Endothelial cell of umbilical vein (primary cell): Measurements from ENCODE around the genes NOL9 and ZBTB48.

GRCh38 chr1:6014095-6014958 is 22.1 kb upstream of the NPHP4 start:
- PRO-cap = no peak
CAGE:
- cytosol, long polyA minus RNA = no peak
- cytosol, long polyA plus RNA = no peak
- long polyA plus RNA = no peak
- nucleus, long polyA minus RNA = no peak
- nucleus, long polyA plus RNA = no peak

GRCh38 chr1:6028134-6028950 is 17.3 kb upstream of the KCNAB2 start:
- PRO-cap = no peak
CAGE:
- cytosol, long polyA minus RNA = no peak
- cytosol, long polyA plus RNA = no peak
- long polyA plus RNA = no peak
- nucleus, long polyA minus RNA = no peak
- nucleus, long polyA plus RNA = no peak

GRCh38 chr1:6098528-6098863 is 52.8 kb downstream of the KCNAB2 start:
- PRO-cap = no peak
CAGE:
- cytosol, long polyA minus RNA = no peak
- cytosol, long polyA plus RNA = no peak
- long polyA plus RNA = no peak
- nucleus, long polyA minus RNA = no peak
- nucleus, long polyA plus RNA = no peak

DNA sequence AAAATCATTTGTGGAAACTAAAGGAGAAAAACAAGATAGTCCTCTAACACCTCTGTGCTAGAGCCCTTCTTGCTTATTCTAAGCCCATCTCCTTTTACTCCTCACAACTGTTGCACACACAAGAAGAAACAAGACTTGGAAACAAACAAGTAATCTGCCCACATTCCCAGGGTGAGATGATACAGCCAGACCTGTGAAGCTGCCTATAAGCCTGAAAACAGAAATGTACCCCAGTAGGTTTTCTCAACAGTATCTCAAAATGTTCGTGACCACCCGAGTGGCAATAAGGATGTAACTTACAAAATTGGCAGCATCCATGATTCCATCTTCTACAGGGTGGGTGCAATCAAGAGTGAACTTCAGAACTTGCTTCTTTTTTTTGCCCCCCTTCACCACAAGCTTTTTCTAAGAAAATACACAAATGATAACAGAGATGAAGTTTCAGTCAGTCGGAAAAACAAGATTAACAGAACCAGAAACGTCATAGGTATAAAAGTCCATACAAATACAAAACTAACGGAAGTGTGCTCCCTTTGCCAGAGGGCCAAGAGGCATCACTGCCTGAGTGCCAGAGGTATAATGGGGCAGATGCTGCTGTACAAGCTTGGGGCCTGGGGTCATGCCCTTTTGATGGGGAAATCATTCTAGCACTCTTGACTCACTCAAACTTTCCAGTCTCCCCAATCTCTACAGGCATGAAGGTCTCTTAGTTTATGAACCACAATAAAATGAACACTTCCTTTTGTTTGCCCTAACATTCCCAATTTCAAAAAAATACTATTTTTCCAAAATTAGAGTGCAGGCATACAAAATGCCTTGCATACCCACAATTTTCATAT is 1.8 kb downstream of the RPL22 start:
- PRO-cap = no peak
CAGE:
- cytosol, long polyA minus RNA = no peak
- cytosol, long polyA plus RNA = no peak
- long polyA plus RNA = no peak
- nucleus, long polyA minus RNA = no peak
- nucleus, long polyA plus RNA = no peak

DNA sequence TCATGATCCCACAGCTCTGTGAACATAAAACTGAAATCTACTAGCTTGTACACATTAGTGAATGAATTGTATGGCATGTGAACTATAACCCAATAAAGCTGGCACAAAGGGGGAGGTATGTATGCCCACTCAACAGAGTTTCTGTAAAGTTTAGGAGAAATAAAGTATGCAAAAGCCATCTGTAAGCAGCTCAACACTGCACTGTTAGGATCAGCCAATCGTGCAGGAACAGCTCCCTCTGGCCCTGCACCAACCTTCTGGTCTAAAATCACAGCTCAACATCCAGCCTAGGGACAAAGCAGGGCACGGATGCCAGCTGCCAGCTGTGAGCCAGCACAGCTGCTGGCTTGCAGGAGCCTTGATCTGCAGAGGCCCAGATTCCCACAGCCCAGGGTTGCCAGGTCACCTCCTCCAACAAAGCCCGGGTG is 8.7 kb downstream of the ACOT7 start:
- PRO-cap = no peak
CAGE:
- cytosol, long polyA minus RNA = no peak
- cytosol, long polyA plus RNA = no peak
- long polyA plus RNA = no peak
- nucleus, long polyA minus RNA = no peak
- nucleus, long polyA plus RNA = no peak

GRCh38 chr1:6392869-6393639 is 513 bp downstream of the ACOT7 start:
- PRO-cap = bidirectional peak, plus-strand start at chr1:6393543, minus-strand start at chr1:6393377
CAGE:
- cytosol, long polyA minus RNA = no peak
- cytosol, long polyA plus RNA = no peak
- long polyA plus RNA = start-site peak on the minus strand at chr1:6393345-6393388, 22 and 61 reads in 2 replicates
- nucleus, long polyA minus RNA = start-site peak on the minus strand at chr1:6393318-6393435, 31 reads; start-site peak on the plus strand at chr1:6393514-6393543, 10 reads
- nucleus, long polyA plus RNA = start-site peak on the minus strand at chr1:6393321-6393418, 22 and 22 reads in 2 replicates

DNA sequence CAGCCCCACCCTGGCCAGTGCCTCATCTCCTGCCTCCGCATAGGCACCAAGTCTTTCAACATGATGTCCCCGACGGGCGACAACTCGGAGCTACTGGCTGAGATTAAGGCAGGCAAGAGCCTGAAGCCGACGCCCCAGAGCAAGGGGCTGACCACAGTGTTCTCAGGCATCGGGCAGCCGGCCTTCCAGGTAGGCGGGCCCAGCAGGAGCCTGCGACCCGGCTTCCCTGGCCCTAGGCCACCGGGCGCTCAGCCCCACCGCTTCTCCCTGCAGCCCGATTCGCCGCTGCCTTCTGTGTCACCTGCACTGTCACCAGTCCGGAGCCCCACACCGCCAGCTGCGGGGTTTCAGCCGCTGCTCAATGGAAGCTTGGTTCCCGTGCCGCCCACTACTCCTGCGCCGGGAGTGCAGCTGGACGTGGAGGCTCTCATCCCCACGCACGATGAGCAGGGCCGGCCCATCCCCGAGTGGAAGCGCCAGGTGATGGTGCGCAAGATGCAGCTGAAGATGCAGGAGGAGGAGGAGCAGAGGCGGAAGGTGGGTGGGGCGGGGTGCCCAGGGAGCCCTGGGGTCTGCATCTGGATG is 14.3 kb downstream of the TNFRSF25 start:
- PRO-cap = no peak
CAGE:
- cytosol, long polyA minus RNA = no peak
- cytosol, long polyA plus RNA = no peak
- long polyA plus RNA = no peak
- nucleus, long polyA minus RNA = no peak
- nucleus, long polyA plus RNA = no peak

DNA sequence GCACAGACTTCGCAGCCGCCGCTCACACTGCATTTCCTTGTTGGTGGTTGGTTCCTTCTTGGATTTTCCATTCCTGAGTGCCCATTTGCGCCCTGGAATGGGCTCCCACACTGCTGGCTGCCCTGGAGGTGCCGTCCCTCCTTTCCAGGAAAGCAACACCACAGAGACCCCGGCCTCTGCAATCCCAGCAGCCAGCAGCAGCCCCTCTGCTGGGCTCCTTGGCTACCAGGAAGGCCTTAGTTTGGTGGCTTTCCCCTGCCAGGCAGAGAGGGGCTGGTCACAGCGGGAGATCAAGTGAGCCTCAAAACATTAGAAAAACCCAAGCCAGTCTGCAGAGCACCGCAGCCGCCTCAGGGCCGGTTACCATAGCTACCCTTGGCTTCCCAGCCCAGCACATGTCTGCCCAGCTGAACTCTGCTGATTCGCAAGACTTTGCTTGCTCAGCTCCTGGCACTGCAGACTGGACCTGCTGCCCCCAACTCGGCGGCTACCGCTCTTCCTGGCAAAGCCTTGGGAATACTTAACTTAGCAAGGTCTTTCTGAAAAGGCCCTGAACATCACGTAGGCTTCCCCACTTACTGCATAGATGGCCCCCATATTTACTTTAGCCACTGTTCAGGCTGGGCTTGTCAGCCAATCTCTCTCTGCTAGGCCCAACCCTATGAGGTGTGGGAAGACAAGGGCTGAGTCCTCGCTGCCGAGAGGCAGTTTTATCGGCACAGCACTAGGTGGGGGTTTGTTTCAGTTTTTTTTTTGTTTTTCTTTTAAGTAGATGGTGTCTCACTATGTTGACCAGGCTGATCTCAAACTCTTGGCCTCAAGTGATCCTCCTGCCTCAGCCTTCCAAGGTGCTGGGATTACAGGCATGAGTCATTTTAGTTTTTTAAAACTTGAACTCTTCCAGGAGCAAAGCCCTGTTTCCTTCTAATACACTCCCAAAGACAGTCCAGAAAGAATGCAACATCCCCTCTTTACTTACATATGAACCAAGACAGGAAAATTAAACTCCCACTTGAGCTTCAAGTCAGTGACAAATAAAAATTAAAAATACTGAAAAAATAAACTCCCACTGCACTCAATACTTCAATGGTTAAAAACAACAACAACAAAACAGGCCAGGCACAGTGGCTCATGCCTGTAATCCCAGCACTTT is 28.7 kb upstream of the PLEKHG5 start:
- PRO-cap = no peak
CAGE:
- cytosol, long polyA minus RNA = no peak
- cytosol, long polyA plus RNA = no peak
- long polyA plus RNA = no peak
- nucleus, long polyA minus RNA = no peak
- nucleus, long polyA plus RNA = no peak

DNA sequence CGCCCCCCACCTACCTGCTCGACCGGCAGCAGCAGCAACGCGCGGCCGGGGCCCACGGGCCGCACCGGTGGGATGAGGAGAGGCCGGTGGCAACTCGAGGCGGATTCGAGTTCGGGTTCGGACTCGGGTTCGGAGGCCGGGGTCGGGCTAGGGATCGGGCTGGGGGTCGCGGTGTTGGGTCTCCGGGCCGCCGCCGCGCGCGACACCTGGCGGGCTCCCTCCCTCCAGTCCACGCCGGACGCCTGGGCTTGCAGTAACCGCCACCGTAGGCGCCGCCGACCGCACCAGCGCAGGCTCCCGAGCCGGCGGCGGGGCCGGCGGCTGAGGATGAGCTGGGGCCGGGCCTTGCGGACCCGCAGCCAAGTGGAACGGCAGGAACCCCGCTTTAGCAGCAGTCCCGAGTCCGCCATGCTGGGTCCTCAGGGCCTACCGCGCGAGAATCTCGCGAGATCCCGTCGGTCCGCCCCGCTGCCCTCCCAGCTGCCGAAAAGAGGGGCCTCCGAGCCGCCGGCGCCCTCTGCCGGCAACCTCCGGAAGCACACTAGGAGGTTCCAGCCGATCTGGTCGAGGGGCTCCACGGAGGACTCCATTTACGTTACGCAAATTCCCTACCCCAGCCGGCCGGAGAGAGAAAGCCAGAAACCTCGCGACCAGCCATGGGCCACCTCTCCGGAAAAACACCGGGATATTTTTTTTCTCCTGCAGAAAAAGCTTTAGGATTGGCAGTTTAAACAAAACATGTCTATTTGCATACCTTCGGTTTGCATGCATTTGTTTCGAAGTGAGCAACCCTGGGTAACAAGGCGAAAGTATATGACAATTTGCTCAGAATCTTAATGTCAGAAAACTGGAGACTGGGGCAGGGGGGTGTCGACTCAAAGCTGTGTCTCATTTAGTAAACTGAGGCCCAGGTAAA is at the start of gene NOL9:
NOL9 (minus strand) TSS at position 421 of the 916 bp plus-strand sequence.
- PRO-cap = bidirectional peak, plus-strand start at position 544 of the sequence, minus-strand start at position 443 of the sequence
CAGE:
- cytosol, long polyA minus RNA = no peak
- cytosol, long polyA plus RNA = start-site peak on the minus strand centred at position 421 of the sequence, 13 bp wide, 149 and 194 reads in 2 replicates
- long polyA plus RNA = start-site peak on the minus strand centred at position 422 of the sequence, 5 bp wide, 437 and 454 reads in 2 replicates
- nucleus, long polyA minus RNA = start-site peak on the minus strand centred at position 422 of the sequence, 5 bp wide, 865 reads
- nucleus, long polyA plus RNA = start-site peak on the minus strand centred at position 432 of the sequence, 26 bp wide, 401 and 316 reads in 2 replicates

DNA sequence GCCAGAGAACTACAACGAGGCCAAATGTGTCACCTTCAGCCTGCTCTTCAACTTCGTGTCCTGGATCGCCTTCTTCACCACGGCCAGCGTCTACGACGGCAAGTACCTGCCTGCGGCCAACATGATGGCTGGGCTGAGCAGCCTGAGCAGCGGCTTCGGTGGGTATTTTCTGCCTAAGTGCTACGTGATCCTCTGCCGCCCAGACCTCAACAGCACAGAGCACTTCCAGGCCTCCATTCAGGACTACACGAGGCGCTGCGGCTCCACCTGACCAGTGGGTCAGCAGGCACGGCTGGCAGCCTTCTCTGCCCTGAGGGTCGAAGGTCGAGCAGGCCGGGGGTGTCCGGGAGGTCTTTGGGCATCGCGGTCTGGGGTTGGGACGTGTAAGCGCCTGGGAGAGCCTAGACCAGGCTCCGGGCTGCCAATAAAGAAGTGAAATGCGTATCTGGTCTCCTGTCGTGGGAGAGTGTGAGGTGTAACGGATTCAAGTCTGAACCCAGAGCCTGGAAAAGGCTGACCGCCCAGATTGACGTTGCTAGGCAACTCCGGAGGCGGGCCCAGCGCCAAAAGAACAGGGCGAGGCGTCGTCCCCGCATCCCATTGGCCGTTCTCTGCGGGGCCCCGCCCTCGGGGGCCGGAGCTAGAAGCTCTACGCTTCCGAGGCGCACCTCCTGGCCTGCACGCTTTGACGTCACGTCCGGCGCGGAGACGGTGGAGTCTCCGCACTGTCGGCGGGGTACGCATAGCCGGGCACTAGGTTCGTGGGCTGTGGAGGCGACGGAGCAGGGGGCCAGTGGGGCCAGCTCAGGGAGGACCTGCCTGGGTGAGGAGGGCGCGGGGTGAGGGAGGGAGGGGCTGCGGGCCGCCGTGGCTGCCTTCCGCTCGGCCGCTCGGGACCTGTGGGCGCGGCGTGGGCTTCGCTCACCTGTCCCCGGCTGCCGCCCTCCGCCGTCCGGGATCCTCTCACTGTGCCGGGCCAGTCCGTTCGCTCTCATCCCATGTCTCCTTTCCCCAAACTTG is at the start of gene ZBTB48:
ZBTB48 (plus strand) TSS at position 681 of the 1,020 bp plus-strand sequence.
- PRO-cap = bidirectional peak, plus-strand start at position 694 of the sequence, minus-strand start at position 511 of the sequence
CAGE:
- cytosol, long polyA minus RNA = no peak
- cytosol, long polyA plus RNA = start-site peak on the plus strand centred at position 705 of the sequence, 23 bp wide, 69 and 71 reads in 2 replicates
- long polyA plus RNA = start-site peak on the plus strand centred at position 711 of the sequence, 13 bp wide, 47 and 75 reads in 2 replicates
- nucleus, long polyA minus RNA = start-site peak on the plus strand centred at position 732 of the sequence, 49 bp wide, 97 reads
- nucleus, long polyA plus RNA = no peak

DNA sequence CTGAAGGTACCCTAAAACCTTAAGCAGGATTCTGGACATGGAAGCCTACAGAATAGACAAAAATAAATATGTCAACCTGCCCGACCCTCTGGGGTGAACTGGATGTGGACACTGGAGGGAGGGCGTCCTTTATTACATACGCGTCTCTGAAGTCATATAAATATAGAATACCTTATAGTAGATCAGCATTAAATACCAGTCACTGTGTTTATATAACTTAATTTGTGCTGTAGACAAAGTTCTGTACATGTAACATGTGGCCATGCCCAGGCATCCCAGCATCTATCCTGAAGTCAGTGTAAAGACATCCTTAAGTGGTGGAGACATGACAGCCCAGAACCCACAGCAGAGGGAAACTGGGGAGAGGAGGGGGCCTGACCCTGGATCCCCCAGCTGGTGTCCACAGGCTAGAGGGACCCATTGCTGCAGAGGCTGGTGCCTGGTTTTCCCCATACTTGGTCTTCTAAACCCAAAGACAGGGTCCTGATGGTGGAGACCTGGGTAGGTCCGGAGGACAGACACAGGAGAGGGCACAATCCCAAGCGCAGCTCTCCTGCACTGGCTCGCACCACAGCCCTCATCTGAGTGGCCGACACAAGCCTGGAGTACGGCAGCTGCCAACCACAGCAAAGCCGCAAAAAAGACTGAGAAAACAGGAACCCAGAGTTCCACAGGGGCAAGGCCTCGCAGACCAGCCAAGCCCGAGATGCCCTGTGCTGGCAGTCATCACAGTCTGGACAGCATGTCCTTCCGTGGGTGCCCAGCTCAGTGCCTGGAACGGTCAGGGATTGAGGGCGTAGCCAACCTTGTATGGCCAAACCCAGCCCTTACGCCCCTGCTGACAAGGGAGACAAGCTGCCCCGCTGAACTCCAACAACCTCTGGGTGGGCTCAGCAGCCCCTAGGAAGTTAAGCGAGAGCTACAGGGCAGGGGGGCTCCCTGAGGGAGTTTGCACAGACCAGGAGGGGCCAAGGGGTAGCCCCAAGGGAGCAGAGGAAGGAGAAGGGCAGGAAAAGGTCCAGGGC is 11.3 kb downstream of the ZBTB48 start:
- PRO-cap = no peak
CAGE:
- cytosol, long polyA minus RNA = no peak
- cytosol, long polyA plus RNA = start-site peak on the minus strand centred at position 131 of the sequence, 107 bp wide, 260 and 415 reads in 2 replicates; start-site peak on the minus strand centred at position 313 of the sequence, 142 bp wide, 41 and 25 reads in 2 replicates
- long polyA plus RNA = no peak
- nucleus, long polyA minus RNA = no peak
- nucleus, long polyA plus RNA = start-site peak on the minus strand centred at position 155 of the sequence, 154 bp wide, 217 and 324 reads in 2 replicates

DNA sequence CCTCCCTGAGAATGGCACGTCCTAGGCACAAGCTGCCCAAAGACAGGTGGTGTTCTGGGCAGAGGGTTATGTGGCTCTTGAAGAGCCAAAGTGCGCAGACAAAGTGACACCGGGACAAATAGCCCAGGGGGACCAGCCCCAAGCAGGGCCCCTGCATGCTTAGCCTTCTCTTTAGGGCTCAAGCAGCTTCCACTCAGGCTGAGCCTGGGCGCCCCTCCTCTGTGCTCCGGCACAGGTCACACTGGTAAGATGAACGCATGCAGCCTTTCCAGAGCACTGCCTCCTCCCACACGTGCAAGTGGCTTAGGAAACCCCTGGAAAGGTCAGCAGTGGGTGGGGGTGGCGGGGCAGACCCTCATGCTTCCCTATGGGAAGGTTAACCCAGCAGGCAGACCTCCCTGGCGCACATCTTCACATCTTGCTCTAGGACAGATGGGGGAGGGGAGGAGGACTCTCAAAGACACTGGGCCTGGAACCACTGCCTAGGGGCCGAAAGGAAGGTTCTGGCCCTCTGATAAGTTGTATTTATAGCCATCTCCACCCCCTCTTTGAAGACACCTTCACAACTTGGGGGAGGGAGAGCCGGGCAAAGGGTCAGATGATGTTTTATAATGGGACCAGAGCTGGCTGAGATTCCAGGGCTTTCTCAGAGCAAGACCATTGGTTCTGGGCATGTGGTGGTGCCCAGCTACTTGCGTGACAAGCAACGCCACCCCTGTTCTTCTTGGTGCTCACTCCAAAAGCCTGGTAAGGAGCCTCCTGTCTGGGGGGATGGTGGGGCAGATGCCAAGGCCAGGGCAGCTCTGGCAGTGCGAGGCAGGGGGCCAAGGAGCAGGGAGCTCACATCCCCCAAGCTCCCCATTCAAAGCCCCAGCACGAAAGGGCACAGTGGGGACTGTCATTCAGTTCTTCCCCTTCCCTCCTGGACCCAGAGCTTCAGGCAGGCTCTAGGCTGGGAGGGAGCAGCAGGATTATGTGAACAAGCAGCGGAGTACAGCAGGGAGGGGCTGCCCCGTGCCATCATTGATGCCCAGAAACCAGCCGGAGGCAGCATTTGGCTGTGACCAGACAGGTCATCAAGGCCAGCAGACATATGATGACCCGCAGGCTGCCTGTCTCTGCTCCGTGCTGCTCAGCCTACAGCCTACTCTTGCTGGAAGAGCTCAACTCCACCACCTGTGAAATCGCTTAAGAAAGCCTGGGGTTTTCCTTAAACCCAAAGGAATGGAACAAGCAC is 5.4 kb downstream of the KLHL21 start:
- PRO-cap = no peak
CAGE:
- cytosol, long polyA minus RNA = no peak
- cytosol, long polyA plus RNA = no peak
- long polyA plus RNA = no peak
- nucleus, long polyA minus RNA = no peak
- nucleus, long polyA plus RNA = no peak

GRCh38 chr1:6601604-6601840 is 1.1 kb downstream of the KLHL21 start:
- PRO-cap = bidirectional peak, plus-strand start at chr1:6601878, minus-strand start at chr1:6601765
CAGE:
- cytosol, long polyA minus RNA = no peak
- cytosol, long polyA plus RNA = no peak
- long polyA plus RNA = no peak
- nucleus, long polyA minus RNA = no peak
- nucleus, long polyA plus RNA = no peak

DNA sequence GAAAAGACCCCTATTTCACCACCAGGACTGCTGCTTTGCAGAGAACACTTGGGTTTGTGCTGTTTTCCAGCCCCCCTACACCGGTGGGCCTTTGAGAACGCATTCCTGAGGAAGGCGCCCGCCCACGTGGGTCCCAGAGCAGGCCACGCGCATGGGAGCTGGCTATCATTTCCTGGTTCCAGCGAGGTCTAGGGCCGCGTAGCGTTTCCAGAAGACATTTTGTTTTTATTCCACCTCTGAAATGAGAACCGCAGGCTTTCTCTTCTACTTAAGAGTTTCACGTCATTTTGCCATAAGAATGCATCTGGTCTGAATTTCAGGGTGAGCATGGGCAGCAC is 1.2 kb upstream of the KLHL21 start:
- PRO-cap = no peak
CAGE:
- cytosol, long polyA minus RNA = no peak
- cytosol, long polyA plus RNA = no peak
- long polyA plus RNA = no peak
- nucleus, long polyA minus RNA = start-site peak on the minus strand centred at position 79 of the sequence, 59 bp wide, 11 reads
- nucleus, long polyA plus RNA = no peak

- PRO-cap = no peak
CAGE:
- cytosol, long polyA minus RNA = no peak
- cytosol, long polyA plus RNA = no peak
- long polyA plus RNA = no peak
- nucleus, long polyA minus RNA = no peak
- nucleus, long polyA plus RNA = no peak
Measured at GRCh38 chr1:6700658-6701087, 943 bp downstream of the DNAJC11 start.

- PRO-cap = bidirectional peak, plus-strand start at chr1:6784758, minus-strand start at chr1:6784546; bidirectional peak, plus-strand start at chr1:6785343, minus-strand start at chr1:6784982
CAGE:
- cytosol, long polyA minus RNA = no peak
- cytosol, long polyA plus RNA = no peak
- long polyA plus RNA = no peak
- nucleus, long polyA minus RNA = start-site peak on the minus strand at chr1:6784982-6784997, 29 reads
- nucleus, long polyA plus RNA = no peak
Measured at GRCh38 chr1:6784039-6785198, 835 bp upstream of the CAMTA1 start.

DNA sequence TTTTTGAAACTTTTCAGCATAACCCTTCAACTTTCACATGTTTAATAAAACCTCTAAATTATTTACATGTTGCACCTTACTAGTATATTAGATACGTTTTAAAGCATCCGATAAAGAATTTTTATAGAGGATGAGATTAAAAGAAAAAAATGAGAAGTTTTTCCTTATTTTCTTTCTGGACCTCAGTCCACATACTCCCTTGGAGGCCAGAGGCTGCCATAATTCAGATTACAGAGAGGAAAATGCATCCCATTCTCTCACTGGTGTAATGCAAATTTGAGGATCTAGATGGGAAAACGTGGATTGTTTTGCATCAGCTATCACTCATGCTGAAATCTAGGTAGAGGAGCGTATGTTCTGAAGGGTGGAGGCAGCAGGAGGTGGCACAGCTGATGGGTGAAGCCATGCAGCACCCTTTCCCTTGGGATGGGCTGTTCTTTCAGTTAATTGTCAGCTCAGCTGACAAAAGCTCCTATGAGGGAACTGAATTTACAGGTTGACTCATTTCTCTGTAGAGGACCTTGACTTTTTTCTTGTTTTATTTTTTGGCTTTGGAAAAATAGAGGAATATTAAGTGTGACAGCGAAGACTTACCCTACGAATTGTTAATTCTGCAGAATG is 41.7 kb downstream of the CAMTA1 start:
- PRO-cap = no peak
CAGE:
- cytosol, long polyA minus RNA = no peak
- cytosol, long polyA plus RNA = no peak
- long polyA plus RNA = no peak
- nucleus, long polyA minus RNA = no peak
- nucleus, long polyA plus RNA = start-site peak on the plus strand centred at position 494 of the sequence, 314 bp wide, 100 and 37 reads in 2 replicates

- PRO-cap = no peak
CAGE:
- cytosol, long polyA minus RNA = no peak
- cytosol, long polyA plus RNA = no peak
- long polyA plus RNA = no peak
- nucleus, long polyA minus RNA = no peak
- nucleus, long polyA plus RNA = no peak
Measured at GRCh38 chr1:6857171-6857738, 72.0 kb downstream of the CAMTA1 start.

DNA sequence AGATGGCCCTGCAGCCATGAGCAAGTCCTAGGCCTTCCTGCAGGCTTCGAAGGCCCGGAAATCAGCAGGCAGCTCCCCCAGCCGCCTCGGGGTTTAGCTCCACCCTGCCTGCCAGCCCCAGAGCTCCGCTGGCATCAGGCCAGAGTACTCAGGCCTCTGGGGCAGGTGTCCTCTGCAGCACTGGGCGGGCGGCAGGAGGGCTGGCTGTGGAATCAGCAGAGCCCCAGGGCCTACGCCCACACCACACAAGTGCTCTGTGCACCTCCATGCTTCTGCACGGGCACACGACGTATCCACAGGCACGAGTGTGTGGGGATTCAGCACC is 125.6 kb upstream of the VAMP3 start:
- PRO-cap = no peak
CAGE:
- cytosol, long polyA minus RNA = no peak
- cytosol, long polyA plus RNA = no peak
- long polyA plus RNA = no peak
- nucleus, long polyA minus RNA = no peak
- nucleus, long polyA plus RNA = no peak

GRCh38 chr1:7769317-7769753 is 1.8 kb upstream of the VAMP3 start:
- PRO-cap = no peak
CAGE:
- cytosol, long polyA minus RNA = no peak
- cytosol, long polyA plus RNA = no peak
- long polyA plus RNA = start-site peak on the plus strand at chr1:7769436-7769511, 70 and 37 reads in 2 replicates
- nucleus, long polyA minus RNA = no peak
- nucleus, long polyA plus RNA = start-site peak on the plus strand at chr1:7769351-7769527, 68 and 66 reads in 2 replicates